Pericardium (tissue), 1 donor: ENCODE results near the genes DEPDC1, ZRANB2 and ERICH3.

GRCh38 chr1:68496212-68497628, at the start of gene DEPDC1:
DEPDC1 (minus strand) TSS chr1:68497082.
- RRBS: 2% methylated on average over 5 of the region's 85 CpGs

DNA sequence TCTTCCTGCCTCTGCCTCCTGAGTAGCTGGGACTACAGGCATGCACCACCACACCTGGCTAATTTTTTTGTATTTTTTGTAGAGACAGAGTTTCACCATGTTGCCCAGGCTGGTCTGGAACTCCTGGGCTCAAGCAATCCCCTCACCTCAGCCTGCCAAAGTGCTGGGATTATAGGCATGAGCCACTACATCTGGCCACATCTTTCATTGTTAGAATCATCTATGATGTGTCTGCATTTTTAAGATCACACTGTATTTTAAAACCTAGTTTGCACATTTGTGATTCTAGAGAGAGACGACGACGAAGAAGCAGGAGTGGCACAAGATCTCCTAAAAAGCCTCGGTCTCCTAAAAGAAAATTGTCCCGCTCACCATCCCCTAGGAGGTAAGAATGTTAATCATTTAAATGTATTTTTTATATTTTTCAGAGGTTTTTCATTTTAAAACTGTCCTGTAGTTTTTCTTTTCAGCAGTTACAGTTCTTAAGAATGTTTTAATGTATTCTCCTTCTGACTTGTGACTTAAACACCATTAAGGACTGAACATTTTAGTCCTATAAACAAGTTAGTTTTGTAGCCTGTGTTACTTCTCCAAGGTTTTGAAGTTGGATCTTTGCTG, 28.6 kb downstream of the SRSF11 start:
- RRBS: no CpG with 5 or more reads among the region's 5 CpGs

DNA sequence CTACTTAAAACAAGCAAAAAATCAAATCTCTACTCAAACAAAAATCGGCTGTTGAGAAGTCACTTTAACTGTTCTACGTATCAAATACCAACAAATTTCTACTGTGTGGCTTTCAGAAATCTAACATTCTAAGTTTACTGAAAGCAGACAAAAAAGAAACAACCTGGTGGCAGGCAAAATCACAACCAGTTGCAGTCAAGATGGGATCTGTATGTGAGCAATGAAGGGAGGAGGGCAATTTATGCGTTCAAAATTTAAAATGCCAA, 1.2 kb downstream of the ANKRD13C start:
- RRBS: no CpG with 5 or more reads among the region's 3 CpGs

- RRBS: no CpG with 5 or more reads among the region's 1 CpG
These were observed 877 bp upstream of the CTH start for GRCh38 chr1:70410290-70410492.

- RRBS: 3% methylated on average over 6 of the region's 28 CpGs
These were observed 447 bp upstream of the CTH start for GRCh38 chr1:70410493-70411148.

GRCh38 chr1:70706103-70707185, 295.4 kb downstream of the CTH start:
- RRBS: 10% methylated on average over 3 of the region's 38 CpGs

DNA sequence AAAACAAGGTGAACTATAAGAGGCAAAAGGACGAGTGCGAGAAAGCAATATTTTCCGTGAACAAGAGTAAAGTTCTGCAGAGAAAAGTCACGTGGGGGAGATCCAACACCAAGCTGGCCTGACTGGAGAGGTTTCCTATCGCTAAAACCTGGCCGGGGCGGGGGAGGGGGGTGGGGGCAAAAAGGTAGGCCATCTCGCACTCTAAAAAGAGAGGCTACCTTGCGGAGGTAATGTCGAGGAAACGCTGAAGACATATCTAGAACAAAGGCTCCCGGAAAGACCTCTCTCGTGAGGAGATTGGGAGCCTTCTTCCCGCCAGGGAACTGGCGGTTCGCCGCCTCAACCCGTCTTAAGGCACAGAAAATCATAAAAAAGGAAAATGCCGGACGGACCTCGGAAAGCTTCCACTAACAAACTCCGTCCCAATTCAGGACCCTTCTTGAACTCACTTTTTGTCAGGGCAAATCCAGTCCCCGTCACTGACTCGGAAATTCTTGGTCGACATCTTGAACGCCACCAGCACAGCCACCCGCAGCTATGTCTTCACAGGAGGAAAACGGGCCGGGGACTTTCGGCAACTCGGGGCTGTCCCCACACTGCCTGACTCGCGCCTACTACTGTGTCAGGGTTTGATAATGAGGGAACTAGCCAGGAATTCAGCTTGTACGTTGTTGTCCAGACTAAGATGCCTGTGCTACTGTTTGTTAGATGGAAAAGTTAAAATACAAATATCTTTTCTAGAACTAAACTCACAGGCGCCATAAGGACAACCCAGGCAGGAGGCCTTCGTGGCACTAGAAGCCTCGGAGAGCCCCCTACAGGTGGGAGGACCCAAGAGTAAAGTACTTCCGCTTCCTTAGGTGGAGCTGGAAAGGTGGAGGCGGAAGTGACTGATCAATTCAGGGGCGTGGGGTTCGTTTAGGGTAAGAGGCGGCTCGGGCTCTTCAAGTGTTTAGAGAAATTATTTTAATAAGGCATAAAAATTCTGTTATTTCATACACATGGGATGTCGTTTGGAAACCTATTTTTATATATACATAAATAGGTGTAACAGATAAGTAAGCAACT, at the start of gene ZRANB2:
TSS of gene ZRANB2 (minus strand) at position 545 of the 1,068 bp plus-strand sequence.
- RRBS: 2% methylated on average over 2 of the region's 44 CpGs

GRCh38 chr1:73183743-73184044, 901.4 kb upstream of the NEGR1 start:
- RRBS: no CpG with 5 or more reads among the region's 6 CpGs

GRCh38 chr1:74673298-74674497, at the start of gene ERICH3:
ERICH3 (minus strand) TSS chr1:74673792.
- RRBS: no CpG with 5 or more reads among the region's 48 CpGs

GRCh38 chr1:74718954-74719599, 13.8 kb downstream of the CRYZ start:
- RRBS: no CpG with 5 or more reads among the region's 4 CpGs

GRCh38 chr1:75797697-75798361, 1.1 kb downstream of the MSH4 start:
- RRBS: no CpG with 5 or more reads among the region's 11 CpGs

DNA sequence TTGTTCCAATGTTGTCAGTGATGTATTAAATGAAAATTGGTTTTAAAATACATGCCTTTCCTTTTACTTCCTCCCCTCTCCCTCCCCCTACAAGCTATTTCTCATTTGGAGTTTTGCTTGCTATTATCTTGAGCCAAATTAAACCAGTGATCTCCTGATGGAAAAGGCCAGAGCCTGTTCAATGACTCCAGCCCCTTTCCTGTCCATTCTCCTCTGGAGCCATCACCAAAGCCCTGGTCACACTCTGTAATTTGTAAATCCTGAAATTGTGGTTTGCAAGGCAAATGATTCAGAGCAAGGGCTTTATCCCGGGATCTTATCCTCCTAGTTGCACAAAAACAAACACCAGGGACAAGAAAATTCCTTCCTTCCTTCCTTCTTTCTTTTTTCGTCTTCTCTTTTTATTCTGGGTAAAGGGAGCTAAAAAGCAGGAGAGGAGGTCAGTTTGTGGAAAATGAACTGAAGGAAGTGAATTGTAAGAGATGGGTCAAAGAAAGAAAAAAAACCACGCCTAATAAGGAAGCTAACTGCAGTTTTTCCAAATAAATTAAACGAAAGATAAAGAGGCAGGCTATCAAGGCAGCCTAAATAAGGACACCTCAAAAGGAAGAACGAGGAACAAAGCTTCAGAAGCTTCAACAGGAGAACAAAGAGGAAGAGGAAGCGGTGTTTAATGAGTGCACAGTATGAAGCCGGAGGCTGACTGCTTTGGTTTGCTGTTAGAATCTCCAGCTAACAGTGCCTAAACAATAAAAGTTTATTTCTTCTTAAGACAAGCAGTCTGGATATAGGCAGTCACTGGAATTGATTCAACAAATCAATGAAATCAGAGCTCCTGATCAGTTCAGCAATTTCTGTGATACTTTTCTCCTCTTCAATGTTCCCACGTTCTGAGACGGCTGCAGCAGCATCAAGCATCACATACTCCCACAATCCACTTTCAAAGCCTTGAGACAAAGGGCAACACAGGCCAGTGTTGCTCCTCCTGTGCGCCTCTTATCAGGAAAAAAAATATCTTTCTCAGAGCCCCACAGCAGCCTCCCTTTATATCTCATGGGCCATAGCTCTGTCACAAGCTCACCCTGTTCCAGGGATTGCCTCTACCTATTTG, 365.9 kb upstream of the ST6GALNAC5 start:
- RRBS: no CpG with 5 or more reads among the region's 10 CpGs

DNA sequence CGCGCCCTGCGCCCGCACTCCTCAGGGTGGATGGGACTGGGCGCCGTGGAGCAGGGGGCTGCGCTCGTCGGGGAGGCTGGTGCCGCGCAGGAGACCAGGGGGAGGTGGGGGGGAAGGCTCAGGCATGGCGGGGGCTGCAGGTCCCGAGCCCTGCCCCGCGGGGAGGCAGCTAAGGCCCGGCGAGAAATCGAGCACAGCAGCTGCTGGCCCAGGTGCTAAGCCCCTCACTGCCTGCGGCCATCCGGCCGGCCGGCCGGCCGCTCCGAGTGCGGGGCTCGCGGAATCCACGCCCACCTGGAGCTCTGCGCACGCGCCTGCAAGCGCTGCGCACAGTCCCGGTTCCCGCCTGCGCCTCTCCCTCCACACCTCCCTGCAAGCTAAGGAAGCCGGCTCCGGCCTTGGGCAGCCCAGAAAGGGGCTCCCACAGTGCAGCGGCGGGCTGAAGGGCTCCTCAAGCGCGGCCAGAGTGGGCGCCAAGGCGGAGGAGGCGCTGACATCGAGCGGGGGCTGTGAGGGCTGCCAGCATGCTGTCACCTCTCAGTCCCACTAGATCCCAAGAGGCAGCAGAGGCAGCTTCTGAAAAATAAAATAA, 150.6 kb downstream of the ZZZ3 start:
- RRBS: 80% methylated on average over 8 of the region's 48 CpGs

DNA sequence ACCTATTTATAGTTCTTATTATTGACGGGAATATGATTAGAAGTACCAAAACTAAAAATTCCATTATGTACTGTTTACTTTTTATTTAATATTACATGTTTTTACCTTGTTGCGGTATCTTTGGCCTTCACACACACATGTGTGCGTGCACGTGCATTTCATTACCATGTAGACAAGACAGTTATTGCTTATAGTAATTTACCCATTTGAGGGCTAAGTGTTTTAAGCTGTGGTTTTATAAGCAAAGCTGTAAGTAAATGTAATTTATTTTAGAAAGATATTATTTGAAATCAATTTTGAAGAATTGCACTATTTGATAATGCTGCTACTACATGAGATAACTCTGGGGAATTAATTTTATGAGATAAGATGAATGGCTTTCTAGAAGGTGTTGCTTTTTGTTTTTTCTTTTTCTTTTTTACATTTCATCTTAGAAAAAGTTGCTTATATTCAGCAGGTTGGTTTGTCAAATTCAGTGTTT, 11.0 kb upstream of the NEXN start:
- RRBS: no CpG with 5 or more reads among the region's 4 CpGs

DNA sequence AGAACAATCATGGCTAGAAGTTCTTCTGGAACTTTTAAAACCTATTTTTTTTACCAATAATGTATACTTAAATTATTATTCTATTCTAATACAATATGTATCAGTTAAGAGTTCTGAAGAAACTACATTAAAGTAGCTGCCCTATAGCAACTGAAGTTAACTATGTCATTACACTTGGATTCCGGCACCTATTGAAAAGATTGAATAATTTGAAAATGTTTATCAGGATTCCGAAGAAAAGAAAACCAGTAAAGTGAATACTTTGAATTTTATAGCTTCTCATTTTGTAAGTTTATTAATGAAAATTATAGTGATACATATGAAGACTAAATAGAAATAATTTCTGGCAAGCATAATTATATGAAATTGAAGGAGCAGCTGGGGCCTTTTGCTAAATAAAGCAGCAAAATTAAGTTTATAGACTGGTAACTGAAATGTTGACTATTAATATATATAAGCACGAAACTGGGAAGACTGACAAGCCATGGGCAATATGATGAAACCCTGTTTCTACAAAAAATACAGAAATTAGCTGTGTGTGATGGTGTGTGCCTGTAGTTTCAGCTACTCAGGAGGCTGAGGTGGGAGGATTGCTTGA, 14.9 kb downstream of the NEXN start:
- RRBS: no CpG with 5 or more reads among the region's 3 CpGs

DNA sequence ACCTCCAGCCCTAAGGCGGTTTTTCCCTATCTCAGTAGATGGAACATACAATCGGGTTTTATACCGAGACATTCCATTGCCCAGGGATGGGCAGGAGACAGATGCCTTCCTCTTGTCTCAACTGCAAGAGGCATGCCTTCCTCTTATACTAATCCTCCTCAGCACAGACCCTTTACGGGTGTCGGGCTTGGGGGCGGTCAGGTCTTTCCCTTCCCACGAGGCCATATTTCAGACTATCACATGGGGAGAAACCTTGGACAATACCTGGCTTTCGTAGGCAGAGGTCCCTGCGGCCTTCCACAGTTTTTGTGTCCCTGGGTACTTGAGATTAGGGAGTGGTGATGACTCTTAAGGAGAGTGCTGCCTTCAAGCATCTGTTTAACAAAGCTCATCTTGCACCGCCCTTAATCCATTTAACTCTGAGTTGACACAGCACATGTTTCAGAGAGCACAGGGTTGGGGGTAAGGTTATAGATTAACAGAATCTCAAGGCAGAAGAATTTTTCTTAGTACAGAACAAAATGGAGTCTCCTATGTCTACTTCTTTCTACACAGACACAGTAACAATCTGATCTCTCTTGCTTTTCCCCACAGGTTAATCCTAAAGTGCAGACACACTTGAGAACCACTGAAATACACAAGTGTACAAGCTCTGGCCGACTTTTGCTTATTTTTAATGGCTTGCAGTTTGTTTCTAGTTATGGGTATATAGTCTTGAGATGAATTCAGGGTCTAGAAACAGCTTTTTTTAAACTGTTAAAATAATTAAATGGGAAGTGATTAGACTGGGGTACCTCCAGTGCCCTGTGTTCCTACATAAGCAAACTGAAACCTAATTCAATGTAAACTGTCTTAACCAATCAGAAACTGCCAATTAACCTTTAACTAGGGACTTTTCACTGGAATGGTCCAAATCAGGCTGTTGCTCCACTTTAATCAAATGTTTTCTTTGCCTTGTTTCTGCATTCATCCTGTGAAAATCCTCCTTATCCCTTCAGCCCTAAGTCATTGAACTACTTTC, 4.7 kb upstream of the FUBP1 start:
- RRBS: no CpG with 5 or more reads among the region's 11 CpGs

GRCh38 chr1:78045070-78045614, 624 bp upstream of the GIPC2 start:
- RRBS: no CpG with 5 or more reads among the region's 11 CpGs

DNA sequence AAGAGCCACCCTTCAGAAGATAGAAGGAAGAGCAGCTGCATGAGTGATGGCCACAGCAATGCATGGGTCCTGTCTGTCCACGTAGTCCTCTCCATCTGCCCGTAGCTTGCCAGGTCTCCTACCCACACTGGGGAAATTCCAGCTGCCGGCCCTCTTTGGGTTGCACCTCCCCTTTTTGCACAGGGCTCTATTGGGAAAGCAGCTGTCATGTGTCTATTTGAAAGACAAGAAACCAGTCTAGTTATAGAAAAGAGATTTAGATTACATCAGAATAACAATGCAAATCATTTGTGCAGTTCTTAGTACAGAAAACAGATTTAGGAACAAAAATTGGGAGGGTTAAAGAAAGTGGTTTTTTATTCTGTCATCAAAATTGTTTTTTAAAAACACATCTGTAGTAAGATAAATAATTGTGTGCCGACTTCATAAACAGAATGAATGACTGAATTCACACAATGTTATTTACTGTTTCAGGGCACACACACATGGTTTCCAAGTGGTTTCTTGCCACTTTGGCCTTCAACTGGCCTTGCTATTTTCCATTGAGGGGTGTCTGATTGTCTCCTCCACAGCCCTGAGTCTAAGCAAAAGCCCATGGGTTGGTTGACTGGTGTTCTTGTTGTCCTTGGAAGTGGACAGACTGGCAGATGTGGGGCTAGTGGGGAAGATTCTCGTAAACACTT, 204.6 kb downstream of the GIPC2 start:
- RRBS: no CpG with 5 or more reads among the region's 5 CpGs

GRCh38 chr1:78278961-78279460, 211.8 kb upstream of the PTGFR start:
- RRBS: no CpG with 5 or more reads among the region's 2 CpGs